CD14-positive monocyte (primary cell): ENCODE measurements around a stretch of chr4.

GRCh38 chr4:155881529-155882132 is 15.6 kb upstream of the ASIC5 start:
- CAGE, long polyA plus RNA = no peak

DNA sequence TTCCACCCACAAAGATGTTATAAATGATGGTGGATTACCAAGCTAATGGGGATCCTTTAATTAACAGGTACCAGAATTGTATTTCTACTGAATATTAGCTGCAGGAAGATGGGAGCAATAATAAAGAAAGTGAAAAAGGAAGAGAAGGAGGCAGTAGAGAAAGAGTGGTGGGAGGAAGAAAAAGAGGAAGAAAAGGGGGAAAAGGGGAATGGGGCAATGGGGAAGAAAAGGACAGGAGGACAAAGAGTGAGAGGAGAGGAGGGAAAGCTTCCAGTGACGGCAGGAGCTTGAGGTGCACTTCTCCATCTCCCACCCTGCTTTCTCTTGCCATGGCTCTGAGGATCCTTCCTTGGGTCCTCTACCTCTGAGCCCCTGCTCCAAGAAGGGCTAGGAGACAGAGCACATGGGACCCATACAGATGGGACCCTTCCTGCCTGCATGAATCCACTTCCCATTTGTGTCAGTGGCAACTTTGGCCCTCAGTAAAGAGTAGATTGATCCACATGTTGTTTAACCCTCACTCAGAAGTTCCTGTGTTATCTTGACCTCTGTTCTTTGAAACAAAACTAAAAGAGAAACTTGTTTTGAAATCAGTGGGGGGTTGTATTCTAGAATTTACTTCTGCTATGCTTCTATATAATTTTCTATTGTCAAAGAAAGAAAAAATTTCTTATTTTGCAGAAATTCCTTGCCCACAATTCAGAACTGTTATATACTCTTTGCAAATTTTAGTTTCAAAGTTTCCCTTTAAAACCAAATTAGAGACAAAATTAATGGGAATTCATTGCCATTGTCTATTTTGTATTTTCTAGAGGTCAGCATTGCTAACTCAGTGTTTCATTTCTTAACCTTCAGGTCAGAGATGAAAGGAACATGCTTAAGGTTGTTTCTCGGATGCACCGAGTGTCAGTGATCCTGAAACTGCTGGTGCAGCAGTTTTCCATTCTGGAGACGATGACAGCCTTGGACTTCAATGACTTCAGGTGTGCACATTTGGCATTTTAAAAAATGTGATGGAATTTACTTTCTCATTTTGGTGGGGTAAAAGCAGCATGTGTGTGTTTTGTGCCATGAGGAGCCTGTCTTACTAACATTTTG is 4.9 kb downstream of the TDO2 start:
- CAGE, long polyA plus RNA = no peak

- CAGE, long polyA plus RNA = no peak
Measured at GRCh38 chr4:155952194-155953005, 1.3 kb downstream of the CTSO start.

GRCh38 chr4:155954999-155955437 is 1.4 kb upstream of the CTSO start:
- CAGE, long polyA plus RNA = no peak

- CAGE, long polyA plus RNA = no peak
Measured at GRCh38 chr4:156941680-156942437, 29.7 kb downstream of the PDGFC start.

- CAGE, long polyA plus RNA = no peak
Measured at GRCh38 chr4:158020271-158020897, 152.4 kb downstream of the GASK1B start.

GRCh38 chr4:158193736-158194321 is 16.5 kb upstream of the TMEM144 start:
- CAGE, long polyA plus RNA = no peak

GRCh38 chr4:158769330-158769787 is 533 bp downstream of the FNIP2 start:
- CAGE, long polyA plus RNA = no peak

- CAGE, long polyA plus RNA = no peak
Measured at GRCh38 chr4:158802780-158803696, 34.2 kb downstream of the FNIP2 start.

DNA sequence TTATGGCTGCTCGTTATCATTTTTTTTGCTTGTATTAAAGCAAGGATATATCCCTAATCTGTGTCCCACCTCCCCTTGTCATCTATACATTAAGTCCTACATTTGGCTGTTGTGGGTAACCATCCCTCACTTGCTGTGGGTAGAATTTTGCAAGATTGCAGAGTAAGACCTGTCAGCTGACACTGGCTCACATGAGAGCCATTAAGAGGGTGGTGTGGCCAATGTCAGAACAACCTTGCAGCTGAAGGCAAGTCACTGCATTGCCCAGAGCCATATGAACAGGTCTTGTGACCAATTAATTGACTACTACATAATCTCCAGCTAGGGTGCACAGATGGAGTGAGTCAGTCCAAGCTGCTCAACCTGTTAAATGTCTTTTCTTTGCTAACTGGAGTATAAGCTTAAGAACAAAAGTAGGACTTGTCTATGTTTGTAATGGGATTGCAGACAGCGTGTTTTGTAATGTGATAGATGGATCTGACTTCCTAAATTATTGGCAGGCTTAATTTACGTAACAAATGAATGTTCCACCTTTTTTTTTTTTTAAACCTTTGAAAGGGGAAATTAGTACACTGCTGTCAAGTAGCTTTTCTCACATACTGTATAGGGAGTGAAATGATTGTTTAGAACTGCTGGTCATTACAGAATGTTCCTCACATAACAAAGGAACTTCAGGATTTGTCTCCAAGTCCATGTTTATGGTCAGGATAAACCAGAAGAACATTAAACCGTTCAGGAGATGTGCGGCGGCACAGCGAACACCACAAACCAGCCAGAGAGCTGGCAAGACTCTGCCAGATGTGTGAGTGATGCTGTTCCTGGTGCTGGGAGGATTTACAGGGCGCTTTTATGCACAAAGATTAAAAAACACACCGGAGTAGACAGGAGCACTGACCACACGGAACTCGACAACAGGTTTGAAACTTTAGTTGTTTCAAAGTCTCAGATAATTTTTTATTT is 37.0 kb downstream of the FNIP2 start:
- CAGE, long polyA plus RNA = no peak

GRCh38 chr4:158890516-158891005 is 121.7 kb downstream of the FNIP2 start:
- CAGE, long polyA plus RNA = no peak

DNA sequence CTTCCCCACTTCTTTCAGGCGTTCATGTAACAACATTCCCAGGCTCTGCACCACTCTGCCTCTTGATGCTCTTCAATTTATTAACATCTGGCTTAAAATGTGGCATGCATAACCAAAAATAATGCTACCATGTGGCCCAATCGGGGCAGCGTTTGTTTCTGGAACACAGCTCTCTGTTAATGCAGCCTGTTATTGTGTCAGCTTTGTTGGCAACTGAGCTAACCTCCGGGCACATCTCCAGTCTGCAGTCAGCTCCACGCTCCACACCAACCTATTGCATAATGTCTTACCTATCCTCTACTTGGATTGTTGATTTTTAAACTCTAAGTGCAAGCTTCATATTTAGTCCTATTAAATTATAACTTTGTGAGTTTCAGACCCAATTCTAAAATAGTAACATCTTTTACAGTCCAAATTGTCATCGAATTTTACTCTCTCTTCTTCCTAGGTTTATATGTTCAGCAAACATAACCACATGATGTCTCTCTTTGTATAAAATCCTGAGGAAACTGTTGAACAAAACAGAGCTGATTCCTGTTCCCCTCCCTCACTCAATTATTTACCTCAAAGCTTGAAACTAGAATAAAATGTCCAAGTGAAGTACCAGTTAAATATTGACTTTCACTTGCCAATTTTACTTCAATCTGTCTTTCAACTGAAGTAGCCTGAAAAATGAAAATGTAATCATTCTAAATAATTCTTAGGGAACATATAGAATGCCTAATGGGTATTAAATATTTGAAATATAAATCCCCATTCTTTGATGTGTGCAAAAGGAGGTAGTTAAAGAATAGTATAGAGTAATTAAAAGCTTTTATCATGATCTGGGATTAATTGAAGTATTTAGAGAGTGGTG is 24.3 kb downstream of the C4orf45 start:
- CAGE, long polyA plus RNA = no peak

GRCh38 chr4:159262834-159263264 is 160.0 kb downstream of the RAPGEF2 start:
- CAGE, long polyA plus RNA = no peak

DNA sequence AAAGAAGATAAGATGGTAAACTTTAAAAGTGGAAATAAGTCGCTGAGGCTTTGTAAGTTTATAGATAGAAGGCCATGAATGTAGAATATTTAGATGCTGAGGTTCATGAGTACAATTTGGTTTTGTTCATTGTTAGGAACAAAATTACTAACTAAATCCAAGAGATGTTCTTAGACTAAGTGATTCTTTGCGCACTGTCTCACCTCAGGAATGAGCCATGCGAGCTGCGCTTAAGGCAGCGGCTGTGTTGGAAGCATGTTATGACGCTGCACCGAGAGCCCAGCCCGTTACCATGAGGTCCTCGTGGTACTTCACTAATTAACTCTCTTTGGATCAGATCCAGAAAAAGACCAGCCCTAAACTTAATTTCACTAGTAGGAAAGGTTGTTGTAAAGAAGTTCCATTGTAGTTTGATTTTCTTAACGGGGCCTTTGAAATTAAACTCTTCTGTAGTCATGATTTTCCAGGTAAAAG is 166.2 kb downstream of the RAPGEF2 start:
- CAGE, long polyA plus RNA = no peak

DNA sequence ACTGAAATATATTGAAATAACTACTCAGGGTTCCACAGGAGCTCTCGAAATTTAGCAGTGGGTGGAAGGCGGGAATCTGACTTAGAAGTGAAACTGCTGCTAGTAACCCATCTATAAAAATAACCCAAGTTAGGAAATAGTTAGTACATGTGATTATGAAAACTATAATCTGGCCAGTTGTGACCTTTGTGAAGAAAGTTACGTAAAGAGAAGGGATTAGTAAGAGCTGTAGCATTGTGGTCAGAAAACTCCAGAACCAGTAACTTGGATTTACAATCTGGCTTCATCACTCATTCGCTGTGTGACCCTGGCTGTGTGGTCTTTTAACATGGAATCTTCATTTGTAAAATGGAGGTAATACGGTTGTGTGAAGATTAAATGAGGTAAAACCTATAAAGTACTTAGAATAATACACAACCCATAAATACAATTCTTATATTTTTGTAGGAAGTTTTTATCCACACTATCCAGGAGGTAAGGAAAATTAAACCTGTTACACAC is 175.6 kb downstream of the RAPGEF2 start:
- CAGE, long polyA plus RNA = no peak

DNA sequence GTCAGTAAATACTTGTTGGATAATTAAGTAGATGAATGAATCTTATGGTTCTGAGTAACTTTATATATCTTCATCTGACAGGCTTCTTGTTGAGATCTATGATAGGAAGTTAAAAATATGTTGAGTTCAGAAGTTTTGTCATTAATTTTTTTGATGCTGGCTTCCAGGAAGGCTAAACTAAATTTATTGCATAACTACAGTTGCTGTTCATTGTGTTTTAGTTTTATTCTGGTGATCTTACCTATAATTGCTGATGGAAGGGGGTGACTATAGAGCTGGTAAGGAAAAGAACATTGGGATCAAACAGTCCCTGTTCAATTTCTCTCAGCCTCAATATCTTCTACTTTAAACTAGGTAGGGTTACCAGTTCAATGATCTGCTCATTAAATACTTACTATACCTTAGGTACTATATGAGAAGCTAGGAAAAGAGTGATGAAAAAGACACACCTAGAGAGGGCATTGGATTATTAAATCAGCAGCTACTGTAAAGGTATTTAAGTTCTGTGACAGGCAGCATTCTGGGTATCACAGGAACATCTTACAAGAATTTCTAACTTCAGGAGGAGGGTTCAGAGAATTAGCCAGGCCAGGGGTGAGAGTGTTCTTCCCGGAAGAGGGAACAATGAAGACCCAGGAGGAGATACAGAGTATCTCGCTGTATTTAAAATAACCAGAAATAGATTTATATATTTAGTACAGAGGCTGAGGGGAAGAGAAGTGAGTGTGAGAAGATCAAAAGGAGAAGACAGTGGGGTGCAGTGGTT is 186.5 kb downstream of the RAPGEF2 start:
- CAGE, long polyA plus RNA = no peak

GRCh38 chr4:159360643-159360871 is 257.7 kb downstream of the RAPGEF2 start:
- CAGE, long polyA plus RNA = no peak

DNA sequence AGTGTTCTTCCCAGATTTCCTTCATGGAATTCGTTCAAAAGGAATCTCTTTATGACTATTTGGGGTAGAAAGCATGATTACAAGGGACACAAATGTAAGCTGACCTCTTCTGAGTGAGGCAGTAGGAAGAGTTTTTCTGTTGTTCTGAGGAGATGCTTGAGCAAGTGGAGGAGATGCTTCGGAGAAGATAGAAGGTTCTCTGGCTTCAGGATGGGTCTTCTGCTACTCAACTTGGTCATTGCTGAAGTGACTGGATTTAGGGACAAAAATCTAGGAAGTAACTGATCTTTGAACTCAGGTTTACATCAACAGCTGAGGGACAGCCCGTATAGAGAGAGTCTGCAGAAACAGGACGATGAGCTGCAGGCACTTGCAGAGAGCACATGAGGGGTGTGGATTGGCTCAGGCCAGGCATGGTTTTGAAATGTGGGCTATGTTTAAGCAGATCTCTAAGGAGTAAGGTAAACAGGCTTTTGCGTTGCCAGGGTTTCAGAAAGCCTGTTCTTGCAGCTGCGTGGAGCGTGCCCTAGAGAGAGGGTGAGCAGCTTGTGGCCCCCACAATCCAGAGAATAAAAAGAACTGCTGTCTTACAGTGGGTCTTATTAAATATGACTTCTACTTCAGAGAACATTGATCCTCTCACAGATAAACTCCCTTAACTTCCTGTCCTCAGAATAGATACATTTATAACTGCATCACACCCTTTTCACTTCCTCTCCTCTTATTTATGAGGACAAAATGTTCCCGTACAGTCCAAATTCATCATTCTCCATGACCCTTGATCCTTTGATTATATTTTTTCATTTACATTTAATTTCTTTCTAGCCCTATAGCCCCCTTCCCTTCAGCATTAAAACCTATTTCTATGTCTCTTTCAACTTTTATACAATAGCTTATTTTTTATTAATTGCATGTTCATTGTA is 64.0 kb downstream of the TMA16 start:
- CAGE, long polyA plus RNA = no peak

GRCh38 chr4:163610631-163611065 is 116.2 kb downstream of the TMA16 start:
- CAGE, long polyA plus RNA = no peak

GRCh38 chr4:163663512-163664336 is 169.2 kb downstream of the TMA16 start:
- CAGE, long polyA plus RNA = no peak